HepG2 (cell line): ENCODE measurements around the gene IDI1.

DNA sequence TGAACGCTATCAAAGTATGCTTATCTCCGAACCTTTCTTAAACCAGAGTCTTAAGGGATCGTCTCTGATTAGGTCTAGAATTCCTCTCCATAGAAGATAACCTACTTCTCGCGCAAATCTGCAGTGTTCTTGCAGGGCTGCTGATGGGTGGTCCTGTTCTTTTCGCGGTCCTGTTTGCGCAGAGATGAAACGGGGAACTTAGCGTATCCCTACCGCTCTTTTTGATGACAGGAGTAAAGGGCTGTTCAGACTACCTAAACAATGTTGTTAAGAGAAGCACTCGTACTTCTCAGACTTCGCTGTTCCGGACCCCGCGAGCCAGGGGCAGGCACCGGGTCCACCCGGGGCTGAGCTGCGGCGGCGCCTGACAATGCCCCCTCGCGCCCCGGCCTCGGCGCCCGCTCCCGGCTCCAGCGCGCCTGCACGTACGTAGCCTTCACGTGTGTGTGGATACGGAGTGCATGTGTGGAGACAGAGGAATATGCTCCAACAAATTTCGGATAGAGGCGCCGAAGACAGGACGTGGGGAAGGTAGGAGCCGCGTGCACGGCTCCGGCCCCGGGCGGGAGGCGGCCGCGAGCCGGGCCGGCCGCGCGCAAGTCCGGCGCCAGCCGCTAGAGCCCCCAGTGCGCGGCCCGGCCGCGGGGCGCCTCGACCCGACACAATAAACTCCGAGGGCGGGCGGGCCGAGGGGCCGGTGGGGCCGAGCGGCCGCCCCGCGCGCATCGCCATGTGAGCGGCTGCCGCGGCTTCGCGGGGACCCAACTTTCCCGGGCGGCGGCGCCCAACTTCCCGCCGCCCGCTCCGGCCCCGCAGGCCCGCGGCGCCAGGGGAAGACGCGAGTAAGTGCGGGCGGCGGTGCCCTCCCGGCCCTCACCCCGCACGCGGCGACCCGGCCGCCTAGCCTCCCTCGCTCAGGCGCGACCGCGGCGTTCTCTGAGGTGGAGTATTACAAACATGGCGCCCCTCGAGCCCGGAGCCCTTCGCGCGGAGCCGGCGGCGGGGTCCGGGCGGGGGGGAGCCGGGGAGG is 578 bp upstream of the ZMYND11 start:
- RRBS, 2 experiments = under 1 to 2% methylated on average over 42 to 52 of the region's 122 CpGs
CAGE:
- cytosol, long polyA minus RNA = start-site peak on the plus strand centred at position 78 of the sequence, 213 bp wide, 7 reads; start-site peak on the plus strand centred at position 652 of the sequence, 108 bp wide, 34 reads
- cytosol, long polyA plus RNA = no peak
- long polyA plus RNA = start-site peak on the plus strand centred at position 388 of the sequence, 179 bp wide, 14 and 19 reads in 2 replicates; start-site peak on the plus strand centred at position 679 of the sequence, 203 bp wide, 53 and 48 reads in 2 replicates
- nucleus, long polyA minus RNA = no peak
- nucleus, long polyA plus RNA = start-site peak on the plus strand centred at position 382 of the sequence, 180 bp wide, 26 and 35 reads in 2 replicates

DNA sequence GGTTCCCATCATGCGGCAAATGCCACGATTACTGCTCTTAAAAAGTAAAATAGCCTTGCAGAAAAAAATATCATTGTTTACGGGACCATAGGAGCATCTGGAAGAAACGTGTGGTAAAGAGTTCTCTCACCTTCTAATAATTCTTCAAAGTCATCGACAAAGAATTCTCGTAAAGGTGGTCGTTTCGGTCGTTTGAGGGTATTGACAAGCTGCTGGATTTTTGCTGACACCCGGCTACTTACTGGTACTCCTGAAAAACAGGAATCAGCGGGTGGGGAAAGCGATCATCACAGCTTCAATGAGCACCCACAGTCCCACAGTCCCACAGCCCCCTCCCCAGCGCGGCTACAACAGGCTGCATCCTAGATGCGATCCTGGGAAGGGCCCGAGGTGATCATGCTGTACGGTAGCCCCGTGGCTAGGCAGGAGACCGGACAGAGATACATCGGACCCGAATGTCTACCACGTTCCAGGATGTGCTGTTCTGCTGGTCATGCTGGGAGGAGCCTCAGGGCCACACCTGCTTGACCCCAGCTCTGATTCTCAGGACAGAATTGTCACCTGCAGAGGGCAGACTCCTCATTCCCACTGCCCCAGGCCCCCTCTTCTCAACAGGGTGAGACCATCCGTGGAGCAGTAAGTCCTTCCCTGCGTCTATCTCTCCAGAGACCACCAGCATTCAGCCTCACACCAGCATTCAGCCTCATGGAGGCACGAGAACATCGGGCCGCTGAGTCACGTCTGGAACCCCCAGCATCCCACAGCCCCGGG is 273.6 kb downstream of the DIP2C start:
- RRBS, 2 experiments = no CpG with 5 or more reads among the region's 29 CpGs
CAGE:
- cytosol, long polyA minus RNA = no peak
- cytosol, long polyA plus RNA = no peak
- long polyA plus RNA = no peak
- nucleus, long polyA minus RNA = no peak
- nucleus, long polyA plus RNA = no peak

DNA sequence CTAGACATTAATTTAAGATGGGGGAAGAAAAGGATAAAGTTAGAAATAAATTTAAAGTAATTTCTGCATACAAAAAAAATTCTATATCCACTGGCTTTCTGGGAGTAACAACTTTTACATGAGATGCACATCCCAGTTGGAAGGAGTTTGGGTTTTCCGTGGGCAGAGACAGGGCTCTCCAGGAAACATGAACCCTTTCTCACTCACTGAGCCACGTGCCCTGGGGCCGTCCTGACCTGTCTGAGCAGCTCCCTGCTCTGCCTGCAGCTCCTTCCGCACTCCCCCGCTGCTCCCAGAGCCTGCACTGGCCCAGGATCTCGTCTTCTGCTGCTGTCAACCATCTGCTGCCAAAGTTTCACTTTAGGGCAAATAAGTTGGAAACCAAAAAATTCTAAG is 169.1 kb downstream of the DIP2C start:
- RRBS, 2 experiments = no CpG with 5 or more reads among the region's 6 CpGs
CAGE:
- cytosol, long polyA minus RNA = no peak
- cytosol, long polyA plus RNA = no peak
- long polyA plus RNA = no peak
- nucleus, long polyA minus RNA = no peak
- nucleus, long polyA plus RNA = no peak

- RRBS, 2 experiments = no CpG with 5 or more reads among the region's 9 CpGs
CAGE:
- cytosol, long polyA minus RNA = no peak
- cytosol, long polyA plus RNA = no peak
- long polyA plus RNA = no peak
- nucleus, long polyA minus RNA = no peak
- nucleus, long polyA plus RNA = no peak
Observed at GRCh38 chr10:546969-547436, 142.5 kb downstream of the DIP2C start.

GRCh38 chr10:561148-561688 is 128.2 kb downstream of the DIP2C start:
- RRBS, 2 experiments = no CpG with 5 or more reads among the region's 7 CpGs
CAGE:
- cytosol, long polyA minus RNA = no peak
- cytosol, long polyA plus RNA = no peak
- long polyA plus RNA = no peak
- nucleus, long polyA minus RNA = no peak
- nucleus, long polyA plus RNA = no peak

DNA sequence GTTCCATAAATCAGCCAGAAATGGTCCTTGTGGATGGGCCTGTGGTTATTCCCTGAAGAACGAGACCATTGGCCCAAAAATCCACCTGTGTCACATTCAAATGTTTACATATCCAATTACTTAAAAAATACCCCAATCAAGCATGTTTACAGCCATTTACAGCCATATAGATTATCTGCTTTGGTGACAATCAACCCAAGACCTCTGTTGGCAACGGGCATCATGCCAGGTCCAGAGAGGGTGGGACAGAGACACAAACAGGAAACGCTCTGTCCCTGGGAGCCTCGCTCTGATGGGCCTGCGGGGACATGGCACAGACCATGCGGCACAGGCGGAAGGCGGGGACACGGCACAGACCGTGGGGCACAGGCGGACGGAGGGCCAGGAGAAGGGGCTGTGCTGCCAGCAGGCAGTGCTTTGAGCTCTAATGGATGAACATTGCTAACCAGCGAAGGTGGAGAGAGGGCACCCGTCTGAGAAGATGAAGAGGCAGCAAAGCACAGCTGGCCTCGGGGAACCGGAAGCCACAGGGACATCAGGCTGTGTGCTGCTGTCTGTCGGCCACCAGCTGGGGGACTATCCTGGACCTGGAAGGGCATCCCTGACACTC is 61.1 kb downstream of the DIP2C start:
- RRBS, 2 experiments = no CpG with 5 or more reads among the region's 17 CpGs
CAGE:
- cytosol, long polyA minus RNA = no peak
- cytosol, long polyA plus RNA = no peak
- long polyA plus RNA = no peak
- nucleus, long polyA minus RNA = no peak
- nucleus, long polyA plus RNA = no peak

DNA sequence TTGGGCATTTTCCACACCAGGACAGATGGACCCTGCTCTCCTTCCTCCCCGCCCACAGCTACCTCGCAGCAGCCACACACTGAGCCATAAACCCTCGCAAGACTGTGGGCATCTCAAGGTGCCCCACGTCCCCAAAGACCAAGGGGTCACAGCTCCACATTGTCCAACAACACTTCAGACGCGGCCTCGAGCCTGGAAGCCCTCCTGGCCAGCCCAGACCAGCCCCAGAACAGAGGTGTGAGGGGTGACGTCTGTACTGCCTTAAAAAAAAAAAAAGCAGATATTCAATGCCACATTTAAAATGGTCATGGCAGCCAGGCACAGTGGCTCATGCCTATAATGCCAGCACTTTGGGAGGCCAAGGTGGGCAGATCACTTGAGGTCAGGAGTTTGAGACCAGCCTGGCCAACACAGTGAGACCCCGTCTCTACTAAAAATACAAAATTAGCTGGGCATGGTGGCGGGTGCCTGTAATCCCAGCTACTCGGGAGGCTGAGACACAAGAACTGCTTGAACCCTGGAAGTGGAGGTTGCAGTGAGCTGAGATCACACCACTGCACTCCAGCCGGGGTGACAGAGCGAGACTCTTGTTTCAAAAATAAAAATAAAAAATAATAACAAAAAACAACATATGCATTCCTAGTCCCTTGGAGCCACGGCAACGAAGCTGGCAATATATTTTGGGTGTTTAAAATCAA is 36.5 kb downstream of the DIP2C start:
- RRBS, 2 experiments = no CpG with 5 or more reads among the region's 15 CpGs
CAGE:
- cytosol, long polyA minus RNA = no peak
- cytosol, long polyA plus RNA = no peak
- long polyA plus RNA = no peak
- nucleus, long polyA minus RNA = no peak
- nucleus, long polyA plus RNA = no peak

- RRBS, 2 experiments = no CpG with 5 or more reads among the region's 27 CpGs
CAGE:
- cytosol, long polyA minus RNA = no peak
- cytosol, long polyA plus RNA = no peak
- long polyA plus RNA = no peak
- nucleus, long polyA minus RNA = start-site peak on the minus strand at chr10:664579-664685, 22 reads
- nucleus, long polyA plus RNA = no peak
Observed at GRCh38 chr10:663695-664689, 25.5 kb downstream of the DIP2C start.

DNA sequence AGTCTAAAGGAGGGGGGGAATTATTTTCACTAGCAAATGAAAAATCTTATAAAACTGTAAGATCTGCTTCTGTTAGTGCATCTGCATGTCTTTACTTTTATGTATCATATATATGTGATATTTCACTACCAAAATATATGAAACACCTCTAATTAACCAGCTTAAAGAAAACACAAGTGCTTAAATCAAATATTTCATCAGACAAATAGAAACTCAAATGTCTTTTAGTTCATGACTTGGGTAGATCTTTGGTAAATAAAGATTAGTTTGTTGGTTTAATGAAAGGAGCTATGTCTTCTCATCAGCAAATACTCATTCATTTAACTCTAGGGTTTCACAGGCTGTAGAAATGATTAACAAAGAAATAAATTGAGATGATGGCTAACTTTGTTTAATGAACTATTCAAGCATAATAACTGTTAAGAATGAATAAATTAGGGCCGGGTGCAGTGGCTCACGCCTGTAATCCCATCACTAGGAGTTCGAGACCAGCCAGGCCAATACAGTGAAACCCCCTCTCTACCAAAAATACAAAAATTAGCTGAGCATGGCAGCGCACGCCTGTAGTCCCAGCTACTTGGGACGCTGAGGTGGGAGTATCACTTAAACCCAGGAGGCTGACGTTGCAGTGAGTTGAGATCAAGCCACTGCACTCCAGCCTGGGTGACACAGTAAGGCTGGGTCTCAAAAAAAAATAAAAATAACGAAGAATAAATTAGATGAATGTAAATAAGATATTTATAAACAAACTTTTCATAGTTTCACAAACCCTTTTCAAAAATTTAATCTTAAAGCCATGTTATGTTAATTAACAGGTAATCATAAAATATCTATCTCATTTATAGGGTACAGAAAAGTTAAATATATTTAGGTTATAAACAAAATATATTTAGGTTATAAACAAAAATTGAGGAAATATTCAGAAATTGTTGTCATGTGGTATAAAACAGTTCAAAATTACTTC is 18.0 kb downstream of the LARP4B start:
- RRBS, 2 experiments = no CpG with 5 or more reads among the region's 8 CpGs
CAGE:
- cytosol, long polyA minus RNA = no peak
- cytosol, long polyA plus RNA = no peak
- long polyA plus RNA = no peak
- nucleus, long polyA minus RNA = no peak
- nucleus, long polyA plus RNA = no peak

DNA sequence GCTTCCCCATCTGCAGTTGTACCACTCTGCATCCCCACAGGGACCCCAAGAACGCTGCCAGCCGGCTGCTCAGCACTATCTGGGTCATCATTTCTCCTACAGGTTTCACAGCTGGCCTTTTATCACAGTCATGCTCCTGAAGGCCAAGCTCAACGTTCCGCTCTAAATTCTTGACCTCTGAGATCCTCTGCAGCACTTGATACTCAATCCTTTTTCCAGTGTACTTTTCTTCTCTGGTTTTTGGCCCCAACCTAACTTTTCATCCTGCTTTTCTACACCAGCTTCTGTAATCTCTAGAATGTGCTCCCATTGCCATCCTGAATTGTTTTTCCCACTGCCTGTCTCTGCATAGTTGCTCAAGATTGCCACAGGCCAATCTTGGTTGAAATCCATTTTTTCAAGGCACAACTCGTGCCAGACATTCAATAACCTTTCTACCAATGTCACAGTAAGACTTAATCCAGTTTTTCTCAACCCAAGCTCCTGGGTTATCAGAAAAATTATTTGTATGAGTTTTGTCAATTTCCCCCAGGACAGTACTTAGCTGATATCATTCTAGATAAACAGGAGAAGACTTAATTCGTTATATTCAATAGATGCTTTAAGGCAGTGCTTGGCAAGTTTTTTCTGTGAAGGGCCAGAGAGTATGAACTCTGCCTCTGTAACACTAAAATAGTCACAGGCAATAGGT is 4.5 kb downstream of the IDI1 start:
- RRBS, 2 experiments = no CpG with 5 or more reads among the region's 6 CpGs
CAGE:
- cytosol, long polyA minus RNA = no peak
- cytosol, long polyA plus RNA = no peak
- long polyA plus RNA = no peak
- nucleus, long polyA minus RNA = no peak
- nucleus, long polyA plus RNA = no peak

DNA sequence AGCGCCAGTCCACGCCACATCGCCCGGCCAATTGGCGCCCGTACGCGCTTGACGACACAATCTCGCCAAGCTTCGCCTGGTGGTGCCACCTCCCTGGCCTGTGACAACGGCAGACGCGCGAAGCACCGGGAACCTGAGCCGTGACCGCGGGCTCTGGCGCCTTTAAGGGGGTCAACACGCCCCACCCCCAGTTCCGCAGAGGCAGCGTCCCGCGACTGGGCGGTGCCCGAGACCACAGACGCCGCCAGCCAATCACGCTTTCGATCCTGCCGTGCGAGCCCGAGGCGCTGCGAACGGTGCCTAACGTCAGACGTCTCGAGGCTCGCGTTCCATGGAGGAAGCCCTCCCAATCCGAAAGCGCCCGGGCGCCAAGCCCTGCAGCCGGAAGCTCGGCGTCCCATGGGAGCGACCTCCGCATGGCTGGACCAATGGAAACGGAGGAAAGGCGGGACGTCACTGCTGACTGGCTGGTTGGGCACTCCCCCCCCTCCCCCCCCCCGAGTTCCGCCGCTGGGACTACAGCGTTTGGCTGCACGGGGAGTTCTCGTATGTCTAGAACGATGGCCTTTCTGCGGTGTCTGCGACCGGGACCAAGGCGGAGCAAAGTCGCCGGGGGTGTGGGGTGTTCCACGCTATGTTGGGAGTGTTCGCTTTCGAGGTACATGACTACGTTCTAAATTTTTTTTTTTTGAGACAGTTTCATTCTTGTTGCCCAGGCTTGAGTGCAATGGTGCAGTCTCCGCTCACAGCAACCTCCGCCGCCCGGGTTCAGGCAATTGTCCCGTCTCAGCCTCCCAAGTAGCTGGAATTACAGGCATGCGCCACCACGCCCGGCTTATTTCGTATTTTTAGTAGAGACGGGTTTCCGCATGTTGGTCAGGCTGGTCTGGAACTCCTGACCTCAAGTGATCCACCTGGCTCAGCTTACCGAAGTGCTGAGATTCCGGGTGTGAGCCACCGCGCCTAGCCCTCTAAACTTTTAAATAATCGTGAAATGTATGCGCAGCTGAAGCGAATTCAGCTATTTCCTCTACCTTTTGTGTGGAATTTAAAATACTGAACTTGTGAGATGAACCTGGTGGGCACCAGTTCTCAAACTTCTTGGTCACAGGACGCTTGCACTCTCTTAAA is at the start of gene IDI1:
IDI1 (minus strand) TSS at position 136 of the 1,131 bp plus-strand sequence.
- RRBS, 2 experiments = 1% methylated on average over 16 of the region's 90 CpGs
CAGE:
- cytosol, long polyA minus RNA = start-site peak on the plus strand centred at position 533 of the sequence, 67 bp wide, 35 reads
- cytosol, long polyA plus RNA = start-site peak on the plus strand centred at position 110 of the sequence, 57 bp wide, 68 and 99 reads in 2 replicates
- long polyA plus RNA = no peak
- nucleus, long polyA minus RNA = no peak
- nucleus, long polyA plus RNA = start-site peak on the plus strand centred at position 113 of the sequence, 34 bp wide, 61 and 104 reads in 2 replicates

DNA sequence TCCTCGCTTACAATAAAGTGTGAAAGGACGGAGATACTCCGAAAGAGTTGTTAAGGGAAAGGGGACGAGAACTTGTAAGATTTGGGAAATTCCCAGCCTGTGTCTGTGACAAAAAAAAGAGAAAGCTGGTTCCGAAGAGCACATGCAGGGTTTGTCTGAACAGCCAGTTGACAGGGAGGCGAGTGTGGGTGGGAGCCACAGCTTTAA is 40.8 kb downstream of the WDR37 start:
- RRBS, 2 experiments = no CpG with 5 or more reads among the region's 6 CpGs
CAGE:
- cytosol, long polyA minus RNA = no peak
- cytosol, long polyA plus RNA = no peak
- long polyA plus RNA = no peak
- nucleus, long polyA minus RNA = no peak
- nucleus, long polyA plus RNA = no peak

- RRBS, 2 experiments = no CpG with 5 or more reads among the region's 2 CpGs
CAGE:
- cytosol, long polyA minus RNA = no peak
- cytosol, long polyA plus RNA = no peak
- long polyA plus RNA = no peak
- nucleus, long polyA minus RNA = no peak
- nucleus, long polyA plus RNA = no peak
Observed at GRCh38 chr10:2303149-2303535, 565.8 kb upstream of the ADARB2 start.

- RRBS, 2 experiments = no CpG with 5 or more reads among the region's 7 CpGs
CAGE:
- cytosol, long polyA minus RNA = no peak
- cytosol, long polyA plus RNA = no peak
- long polyA plus RNA = no peak
- nucleus, long polyA minus RNA = no peak
- nucleus, long polyA plus RNA = no peak
Observed at GRCh38 chr10:3048162-3048499, 19.2 kb upstream of the PFKP start.

GRCh38 chr10:3173690-3173847 is 987 bp upstream of the PITRM1 start:
- RRBS, 2 experiments = no CpG with 5 or more reads among the region's 7 CpGs
CAGE:
- cytosol, long polyA minus RNA = no peak
- cytosol, long polyA plus RNA = no peak
- long polyA plus RNA = no peak
- nucleus, long polyA minus RNA = no peak
- nucleus, long polyA plus RNA = no peak

- RRBS, 2 experiments = no CpG with 5 or more reads among the region's 3 CpGs
CAGE:
- cytosol, long polyA minus RNA = no peak
- cytosol, long polyA plus RNA = no peak
- long polyA plus RNA = no peak
- nucleus, long polyA minus RNA = no peak
- nucleus, long polyA plus RNA = no peak
Observed at GRCh38 chr10:3181763-3182210, 9.2 kb upstream of the PITRM1 start.

- RRBS, 2 experiments = no CpG with 5 or more reads among the region's 7 CpGs
CAGE:
- cytosol, long polyA minus RNA = no peak
- cytosol, long polyA plus RNA = no peak
- long polyA plus RNA = no peak
- nucleus, long polyA minus RNA = no peak
- nucleus, long polyA plus RNA = no peak
Observed at GRCh38 chr10:3542163-3542691, 242.8 kb downstream of the KLF6 start.

- RRBS, 2 experiments = no CpG with 5 or more reads among the region's 7 CpGs
CAGE:
- cytosol, long polyA minus RNA = no peak
- cytosol, long polyA plus RNA = no peak
- long polyA plus RNA = no peak
- nucleus, long polyA minus RNA = no peak
- nucleus, long polyA plus RNA = no peak
Observed at GRCh38 chr10:3623749-3624027, 161.3 kb downstream of the KLF6 start.

GRCh38 chr10:3763843-3764520 is 21.0 kb downstream of the KLF6 start:
- RRBS, 2 experiments = no CpG with 5 or more reads among the region's 8 CpGs
CAGE:
- cytosol, long polyA minus RNA = no peak
- cytosol, long polyA plus RNA = no peak
- long polyA plus RNA = no peak
- nucleus, long polyA minus RNA = no peak
- nucleus, long polyA plus RNA = no peak

DNA sequence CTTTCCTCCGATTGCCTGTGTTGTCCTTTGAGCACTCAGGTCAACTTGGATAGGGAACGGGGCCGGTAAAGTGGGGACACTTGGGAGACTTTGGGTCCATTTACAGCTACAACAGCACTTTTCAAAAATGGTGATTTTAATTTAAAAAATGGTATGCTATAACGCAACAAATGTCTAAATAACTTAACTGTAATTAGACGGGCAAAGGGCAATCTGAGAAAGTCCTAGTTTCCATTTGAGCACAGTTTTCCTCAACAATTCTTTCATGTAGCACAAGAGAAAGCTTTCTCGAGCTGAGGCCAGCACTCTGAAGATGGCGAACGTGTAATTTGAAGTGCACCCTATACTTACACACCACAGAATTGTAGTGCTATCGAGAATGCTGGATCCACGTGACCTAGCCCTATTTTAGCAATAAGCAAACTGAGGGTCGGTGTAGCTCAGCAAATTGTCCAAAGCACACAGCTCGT is 10.2 kb downstream of the KLF6 start:
- RRBS, 2 experiments = no CpG with 5 or more reads among the region's 12 CpGs
CAGE:
- cytosol, long polyA minus RNA = no peak
- cytosol, long polyA plus RNA = no peak
- long polyA plus RNA = no peak
- nucleus, long polyA minus RNA = no peak
- nucleus, long polyA plus RNA = no peak